Renal cortical epithelial cell (primary cell): ENCODE measurements around the genes GYS2 and LMNTD1.

DNA sequence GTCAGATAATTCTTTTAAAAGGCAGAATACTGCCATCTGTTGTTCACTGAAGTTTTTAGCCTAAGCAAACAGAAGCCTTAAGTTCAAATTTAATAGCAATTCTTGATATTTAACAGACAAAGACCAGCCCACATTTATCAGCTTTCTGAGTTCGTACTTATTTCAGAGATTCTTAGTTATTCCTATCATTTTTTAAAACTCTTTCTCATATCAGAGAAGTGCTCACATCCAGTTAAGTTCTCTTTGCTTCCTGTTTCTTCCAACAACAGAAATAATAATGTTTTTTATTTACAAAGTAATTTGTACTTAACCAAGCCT is 93.3 kb upstream of the SLCO1C1 start:
- RRBS: no CpG with 5 or more reads among the region's 1 CpG

GRCh38 chr12:21457598-21458030 is 20.2 kb downstream of the PYROXD1 start:
- RRBS: no CpG with 5 or more reads among the region's 3 CpGs

- RRBS: no CpG with 5 or more reads among the region's 2 CpGs
These were observed 8.3 kb downstream of the GOLT1B start for GRCh38 chr12:21509897-21510311.

DNA sequence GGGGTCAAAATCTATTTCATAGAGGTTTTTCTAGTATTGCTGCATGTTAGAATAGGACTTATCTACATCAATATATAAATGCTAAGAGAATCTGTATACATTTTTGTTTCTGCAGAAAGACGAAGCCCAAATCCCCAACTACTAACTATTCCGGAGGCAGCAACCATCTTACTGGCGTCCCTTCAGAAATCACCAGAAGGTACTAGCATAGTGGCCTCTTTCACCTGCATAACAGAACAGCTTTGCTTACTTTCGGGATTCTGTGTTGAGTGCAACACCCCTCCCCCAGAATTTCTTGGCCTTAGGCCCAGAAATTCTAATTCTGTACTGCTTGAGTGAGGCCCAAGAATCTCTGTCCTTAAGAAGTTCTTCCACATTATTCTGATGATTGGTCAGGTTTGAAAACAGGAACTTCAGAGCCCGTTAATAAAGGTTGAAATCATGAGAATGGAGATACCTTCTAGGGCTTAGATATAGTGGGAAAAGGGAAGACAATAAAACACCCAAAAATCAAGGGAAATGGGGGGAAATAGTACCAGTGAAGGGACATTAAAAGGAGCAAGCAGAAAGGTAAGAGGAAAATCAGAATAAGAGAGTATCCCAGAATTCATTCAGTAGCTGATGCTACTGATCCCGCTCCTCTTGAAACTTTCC is 2.9 kb downstream of the SPX start:
- RRBS: no CpG with 5 or more reads among the region's 6 CpGs

DNA sequence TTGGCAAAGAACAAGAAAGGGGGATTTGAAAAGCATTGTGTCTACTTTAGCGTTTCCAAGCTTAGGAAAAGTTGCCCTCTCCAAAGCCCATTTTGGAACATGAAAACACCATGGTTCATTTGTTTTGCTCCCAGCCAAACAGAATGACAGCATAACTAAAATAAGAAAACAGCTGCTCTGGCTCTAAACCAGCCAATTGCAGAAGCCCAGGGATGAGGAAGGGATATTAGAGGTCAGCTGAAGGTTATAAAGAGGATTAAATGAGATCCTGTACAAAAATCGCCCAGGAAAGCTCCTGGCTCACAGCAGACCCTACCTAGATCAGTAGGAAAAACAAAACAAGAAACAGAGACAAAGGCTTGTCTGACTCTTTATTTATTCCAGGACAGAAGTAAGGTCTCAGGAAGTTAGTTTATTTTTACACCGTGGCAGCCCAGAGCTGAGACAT is 25.8 kb downstream of the SPX start:
- RRBS: no CpG with 5 or more reads among the region's 3 CpGs

DNA sequence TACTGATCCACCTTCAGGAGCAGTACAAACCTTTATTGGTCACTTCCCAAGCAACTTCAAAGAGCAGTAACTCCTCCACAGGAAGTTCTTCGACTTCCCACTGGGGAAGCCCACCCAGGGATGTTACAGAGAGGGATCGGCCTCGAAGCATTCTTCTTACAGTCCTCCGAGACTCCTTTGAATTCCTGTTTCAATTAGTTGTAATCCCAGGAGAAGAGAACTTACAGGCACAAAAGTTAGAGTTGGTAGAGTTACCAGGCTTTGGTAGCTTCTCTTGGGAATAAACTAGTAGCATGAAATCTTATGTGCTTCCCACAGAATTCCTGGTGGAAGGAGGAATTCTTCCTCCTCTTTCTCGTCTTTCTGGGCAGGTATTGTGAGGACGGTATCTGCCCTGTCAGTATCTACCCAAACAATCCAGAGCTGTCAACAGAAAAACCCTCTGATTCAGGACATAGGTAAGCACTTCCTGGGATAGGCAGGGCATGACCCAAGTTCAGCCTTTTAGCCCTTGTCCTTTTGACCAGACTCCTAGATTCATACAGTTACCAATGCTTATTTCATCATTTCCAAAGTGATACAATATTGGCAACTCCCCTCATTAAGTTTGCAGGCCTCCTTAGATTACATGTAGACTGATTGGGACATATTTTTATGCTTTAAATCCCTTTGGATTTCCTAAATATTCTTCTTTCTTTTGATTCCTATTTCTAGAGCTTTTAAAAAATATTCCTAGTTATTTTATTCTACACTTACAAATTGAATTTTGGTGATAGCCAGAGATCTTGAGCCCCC is at the start of gene GYS2:
Gene GYS2 (minus strand): TSS at position 406 of the 795 bp plus-strand sequence.
- RRBS: no CpG with 5 or more reads among the region's 6 CpGs

DNA sequence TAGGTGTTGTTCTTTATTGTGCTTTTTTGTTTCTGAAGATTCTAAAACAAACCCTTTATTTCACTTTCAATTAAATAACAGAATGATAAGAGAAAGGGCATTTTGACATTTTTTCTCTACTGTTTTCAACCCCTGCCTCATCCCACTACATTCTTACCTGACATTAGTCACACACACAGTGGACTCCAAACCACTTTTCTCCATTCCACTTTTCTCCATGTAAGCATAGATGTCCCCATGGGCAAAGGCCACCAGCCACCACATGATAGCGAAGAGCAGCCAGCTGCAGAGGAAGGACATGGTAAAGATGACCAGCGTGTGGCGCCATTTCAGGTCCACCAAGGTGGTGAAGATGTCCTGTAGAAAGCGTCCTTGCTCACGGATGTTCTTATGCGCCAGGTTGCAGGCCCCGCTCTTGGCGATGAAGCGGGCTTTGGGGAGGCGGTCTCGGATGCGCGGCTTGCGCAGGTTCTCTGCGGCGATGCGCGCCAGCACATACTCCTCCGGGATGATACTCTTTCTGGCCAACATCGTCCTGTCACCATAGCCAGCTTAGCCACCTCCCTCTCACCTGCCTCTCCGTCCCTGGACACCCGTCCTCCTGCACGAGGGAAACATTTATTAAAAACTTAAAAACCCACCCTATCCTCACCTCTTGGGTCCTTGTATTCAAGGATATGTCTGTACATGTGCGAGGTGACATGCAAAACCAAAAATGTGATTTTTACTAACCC is 1.3 kb downstream of the KCNJ8 start:
- RRBS: no CpG with 5 or more reads among the region's 24 CpGs

GRCh38 chr12:22334418-22334565 is 215 bp downstream of the ST8SIA1 start:
- RRBS: no CpG with 5 or more reads among the region's 13 CpGs

DNA sequence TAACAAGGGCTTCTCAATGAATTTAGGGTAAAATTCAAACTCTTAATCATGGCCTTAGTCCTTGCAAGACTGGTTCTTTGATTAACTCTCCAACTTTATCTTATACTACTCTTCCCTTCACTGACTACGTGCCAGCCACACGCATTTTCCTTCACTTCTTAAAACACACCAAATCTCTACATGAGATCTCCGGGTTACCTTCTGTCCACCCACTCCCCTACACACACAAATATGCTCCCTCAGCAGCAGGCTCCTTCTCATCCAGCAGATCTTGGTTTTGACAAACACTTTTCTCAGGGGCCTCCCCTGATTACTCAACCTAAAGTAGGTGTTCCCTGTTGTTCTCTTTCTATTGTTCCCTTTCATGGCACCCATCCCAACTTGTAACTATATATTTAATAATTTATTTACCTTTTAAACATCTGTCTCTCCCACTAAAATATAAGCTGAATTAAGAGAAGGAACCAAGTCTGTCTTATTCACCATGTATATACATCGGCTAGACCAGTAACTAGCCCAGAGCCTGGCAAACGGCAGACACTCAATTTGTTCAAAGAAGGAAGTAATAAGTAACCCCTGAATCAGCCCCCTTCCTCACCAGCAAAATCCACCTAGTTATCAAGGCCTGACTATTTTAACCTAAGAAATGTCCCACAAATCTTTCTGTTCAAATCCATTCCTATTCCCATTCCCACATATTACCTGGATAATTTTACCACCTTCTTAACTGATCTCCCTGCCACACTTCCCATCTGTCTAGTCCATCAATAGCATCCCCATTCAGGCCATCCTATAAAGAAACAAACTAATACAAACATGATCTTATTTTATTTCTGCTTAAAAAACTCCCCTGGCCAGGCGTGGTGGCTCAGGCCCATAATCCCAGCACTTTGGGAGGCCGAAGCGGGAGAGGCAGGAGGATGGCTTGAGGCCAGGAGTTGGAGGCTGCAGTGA is 2.7 kb downstream of the C2CD5 start:
- RRBS: no CpG with 5 or more reads among the region's 8 CpGs

- RRBS: no CpG with 5 or more reads among the region's 4 CpGs
These were observed 1.5 kb downstream of the ETNK1 start for GRCh38 chr12:22626397-22626880.

- RRBS: no CpG with 5 or more reads among the region's 1 CpG
These were observed 15.8 kb downstream of the ETNK1 start for GRCh38 chr12:22640728-22641215.

GRCh38 chr12:22652762-22653842 is 28.1 kb downstream of the ETNK1 start:
- RRBS: no CpG with 5 or more reads among the region's 8 CpGs

DNA sequence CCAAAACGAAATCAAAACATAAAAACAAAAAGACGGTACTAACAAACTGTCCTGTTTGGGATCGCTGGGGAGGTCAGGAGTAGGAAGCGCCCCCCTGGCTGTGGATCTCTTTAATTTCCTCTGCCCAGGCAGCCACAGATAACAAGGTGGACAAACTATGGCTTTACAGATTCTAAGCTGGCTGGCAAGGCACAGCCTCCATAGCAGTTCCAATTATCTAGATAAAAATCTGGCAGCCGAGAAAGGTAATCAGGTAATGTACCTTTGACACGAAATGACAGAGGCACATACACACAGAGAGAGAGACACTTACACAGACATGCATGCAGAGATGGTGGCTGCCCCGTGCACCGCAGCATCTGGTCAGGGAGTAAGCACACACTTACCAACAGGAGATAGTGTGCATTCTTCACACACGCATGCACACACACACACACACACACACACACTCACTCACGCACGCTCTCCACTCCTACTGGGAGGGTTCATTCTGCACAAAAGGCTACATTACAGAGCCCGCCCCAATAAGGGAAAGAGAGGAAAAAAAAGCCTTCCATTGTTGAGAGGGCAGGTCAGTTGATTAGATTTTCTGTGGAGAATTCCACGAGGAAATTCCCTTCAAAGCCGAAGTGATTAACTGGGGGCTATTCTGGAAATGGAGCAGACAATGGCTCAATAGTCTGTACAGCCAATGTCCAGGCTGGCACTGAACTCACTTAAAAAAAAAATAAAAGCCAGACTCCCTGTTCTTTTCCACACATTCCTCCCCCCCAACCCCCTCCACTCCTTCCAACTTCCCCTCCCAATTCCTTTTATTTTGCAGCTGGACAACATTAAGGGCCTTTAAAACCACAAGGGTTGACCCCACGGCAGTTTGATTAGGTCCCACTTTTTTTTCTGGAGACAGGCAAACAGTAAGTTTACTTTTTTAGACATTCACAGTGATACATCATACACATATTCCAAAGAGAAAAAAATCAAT is 1.4 kb upstream of the SOX5 start:
- RRBS: no CpG with 5 or more reads among the region's 15 CpGs

DNA sequence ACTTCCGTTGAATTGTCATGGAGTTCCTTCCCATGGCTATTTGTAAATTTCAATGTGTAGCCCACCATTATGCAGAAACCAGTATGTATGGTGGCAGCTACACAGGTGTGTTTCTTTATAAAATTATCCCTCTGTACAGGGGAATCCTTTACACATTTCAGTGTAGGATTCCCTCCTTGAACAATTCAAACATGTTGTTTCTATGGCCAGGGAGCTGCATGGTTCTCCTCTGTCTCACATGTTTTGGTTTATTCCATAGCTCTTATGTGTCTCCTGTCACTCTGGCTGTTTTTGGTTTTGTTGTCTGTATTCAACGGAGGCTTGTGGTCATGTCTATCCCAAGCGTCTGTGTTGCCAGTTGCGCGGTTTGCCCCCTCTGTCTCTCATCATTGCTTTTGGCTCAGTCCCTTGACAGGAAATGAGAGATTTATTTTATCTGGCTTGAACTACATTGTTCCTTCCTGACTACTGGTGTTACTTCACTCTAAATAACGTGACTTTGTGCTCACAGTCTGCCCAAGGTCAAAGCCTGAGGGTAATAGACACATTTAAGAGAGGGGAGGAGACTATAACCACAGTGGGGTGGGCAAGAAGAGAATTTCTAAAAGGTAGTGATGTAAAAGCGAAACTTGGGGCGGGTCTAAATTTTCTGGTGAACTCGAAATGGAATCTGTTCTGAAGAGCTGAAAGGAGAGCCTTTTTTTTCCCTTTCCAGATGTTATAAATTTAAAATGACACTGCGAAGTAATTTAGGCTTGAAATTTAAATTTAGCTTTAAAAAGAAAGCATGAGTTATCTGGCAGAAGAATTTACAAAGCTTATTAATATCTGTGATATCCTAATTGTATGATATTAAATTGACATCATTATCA is 96.4 kb upstream of the SOX5 start:
- RRBS: no CpG with 5 or more reads among the region's 10 CpGs

GRCh38 chr12:24491899-24492473 is 456.9 kb downstream of the BCAT1 start:
- RRBS: no CpG with 5 or more reads among the region's 3 CpGs

- RRBS: no CpG with 5 or more reads among the region's 24 CpGs
These were observed 384.9 kb downstream of the BCAT1 start for GRCh38 chr12:24563872-24564510.

DNA sequence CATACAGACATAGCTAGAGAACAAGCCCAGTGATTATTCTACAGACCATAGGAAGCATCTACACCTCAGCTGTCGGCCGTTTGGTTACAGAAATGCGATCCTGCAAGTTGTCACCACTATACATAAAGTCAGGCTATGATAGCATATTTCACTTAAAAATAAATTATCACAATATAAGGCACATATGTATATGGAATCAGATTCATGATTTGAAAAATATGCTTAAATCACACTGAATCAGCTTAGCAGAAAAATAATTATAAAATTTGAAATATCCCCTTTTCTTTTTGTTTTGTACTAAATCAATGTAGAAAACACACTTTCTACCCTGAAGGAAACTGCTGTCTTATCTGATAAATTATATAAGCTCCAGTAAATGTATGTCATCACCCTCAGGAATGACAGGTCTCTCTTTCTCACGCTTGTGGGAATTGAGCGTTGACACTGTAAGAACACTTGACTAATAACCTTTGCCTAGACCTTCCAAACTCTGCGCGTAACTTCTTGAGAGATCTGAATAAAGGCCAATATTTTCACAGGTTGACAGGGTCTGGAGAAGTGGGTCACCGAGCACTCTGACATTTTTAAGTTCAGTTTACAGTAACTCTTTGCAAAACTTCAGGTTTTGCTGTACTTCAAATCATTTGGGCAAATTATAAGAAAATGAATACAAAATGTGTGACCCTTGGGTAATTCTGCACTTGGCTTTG is 138.6 kb downstream of the BCAT1 start:
- RRBS: no CpG with 5 or more reads among the region's 8 CpGs

GRCh38 chr12:24838513-24839014 is 110.3 kb downstream of the BCAT1 start:
- RRBS: no CpG with 5 or more reads among the region's 2 CpGs

GRCh38 chr12:25020560-25021280 is 31.8 kb upstream of the IRAG2 start:
- RRBS: no CpG with 5 or more reads among the region's 7 CpGs

GRCh38 chr12:25553064-25553391 is at the start of gene LMNTD1:
Gene LMNTD1, minus strand, starts transcription at chr12:25553283.
- RRBS: no CpG with 5 or more reads among the region's 1 CpG